Cerebral cortex (tissue), 2 donors: ENCODE measurements around a stretch of chr17.

GRCh38 chr17:83081106-83081677, 1.8 kb downstream of the METRNL start:
- PRO-cap, 2 experiments, result peak in 1 of 2 experiments; most common minus-strand start chr17:83081265 (in 1)

DNA sequence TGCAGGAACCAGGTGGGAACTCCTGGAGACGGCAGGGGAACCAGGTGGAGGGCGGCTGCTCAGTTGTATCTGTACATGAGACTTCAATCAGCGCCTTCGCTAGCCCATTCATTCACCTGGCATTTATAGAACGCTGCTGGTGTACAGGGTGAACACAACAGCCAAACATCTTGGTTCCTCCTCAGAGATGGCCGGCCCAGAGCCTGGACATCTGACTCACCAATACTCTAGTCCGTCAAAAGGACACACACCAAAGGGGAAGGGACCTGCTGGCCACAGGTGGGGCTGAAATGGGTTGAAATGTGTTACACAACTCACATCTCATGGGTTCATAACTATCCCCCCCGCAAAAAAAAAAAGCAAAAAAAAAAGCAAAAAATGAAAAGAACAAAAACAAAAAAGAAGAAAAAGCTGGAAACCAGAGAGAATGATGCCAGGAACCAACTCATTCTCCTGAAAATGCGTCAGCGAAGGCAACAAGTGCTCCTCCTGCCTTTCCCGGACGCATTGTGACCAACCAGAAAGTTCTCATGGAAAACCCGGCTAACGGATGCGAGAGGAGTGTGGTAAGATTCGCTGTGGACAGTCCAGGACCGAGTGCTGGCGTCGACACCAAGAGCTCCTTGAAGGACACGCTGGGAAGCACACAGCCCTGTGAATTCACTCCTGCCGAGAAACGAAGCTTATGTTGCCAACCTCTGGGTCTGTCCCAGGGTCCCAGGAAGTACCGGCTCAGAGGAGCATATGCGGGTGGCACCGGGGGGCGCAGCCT, 43.3 kb downstream of the METRNL start:
- PRO-cap, 2 experiments, result no peak in any of the 2 experiments

- PRO-cap, 2 experiments, result no peak in any of the 2 experiments
Measured at GRCh38 chr17:83152998-83153848, 73.8 kb downstream of the METRNL start.

GRCh38 chr17:83199447-83200198, 120.2 kb downstream of the METRNL start:
- PRO-cap, 2 experiments, result peak in 1 of 2 experiments; most common plus-strand start chr17:83200052 (in 1); most common minus-strand start chr17:83199925 (in 1)

- PRO-cap, 2 experiments, result no peak in any of the 2 experiments
Measured at GRCh38 chr17:83202818-83203726, 123.7 kb downstream of the METRNL start.